ENCODE data around the gene EMILIN2.

GRCh38 chr18:449356-450016 lies 51.0 kb downstream of the COLEC12 start:
- RRBS: 34% methylated on average over 3 of the region's 9 CpGs

GRCh38 chr18:814366-815231 lies 2.6 kb upstream of the YES1 start:
- RRBS: no CpG with 5 or more reads among the region's 6 CpGs

DNA sequence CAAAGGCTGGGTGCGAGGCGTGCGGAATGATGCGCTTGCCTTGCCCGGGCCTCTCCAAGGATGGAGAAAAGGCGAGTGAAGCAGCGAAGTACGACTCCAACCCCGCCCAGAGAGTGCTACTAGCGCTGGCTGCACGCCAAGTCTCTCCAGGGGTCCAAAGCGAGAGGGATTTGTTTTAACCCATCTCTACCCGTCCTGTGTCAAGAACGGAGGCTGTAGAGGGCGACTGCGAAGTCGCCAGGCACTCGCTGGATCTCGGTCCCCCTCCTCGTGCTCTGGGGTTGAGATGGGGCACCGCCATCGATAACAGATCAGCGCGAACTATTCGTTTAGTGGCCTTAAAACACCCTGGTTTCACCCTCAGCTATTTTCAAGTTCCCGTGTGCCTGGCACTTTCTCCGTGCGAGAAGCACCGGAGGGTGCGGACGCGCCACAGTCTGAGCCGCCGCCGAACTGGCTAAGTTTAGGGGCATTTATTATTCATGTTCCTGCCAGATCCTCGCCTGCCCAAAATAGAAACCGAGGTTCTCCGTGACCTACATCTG lies 2.0 kb downstream of the ADCYAP1 start:
- RRBS: 26% methylated on average over 5 of the region's 38 CpGs

GRCh38 chr18:2589345-2589738 lies 18.0 kb downstream of the NDC80 start:
- RRBS: no CpG with 5 or more reads among the region's 1 CpG

DNA sequence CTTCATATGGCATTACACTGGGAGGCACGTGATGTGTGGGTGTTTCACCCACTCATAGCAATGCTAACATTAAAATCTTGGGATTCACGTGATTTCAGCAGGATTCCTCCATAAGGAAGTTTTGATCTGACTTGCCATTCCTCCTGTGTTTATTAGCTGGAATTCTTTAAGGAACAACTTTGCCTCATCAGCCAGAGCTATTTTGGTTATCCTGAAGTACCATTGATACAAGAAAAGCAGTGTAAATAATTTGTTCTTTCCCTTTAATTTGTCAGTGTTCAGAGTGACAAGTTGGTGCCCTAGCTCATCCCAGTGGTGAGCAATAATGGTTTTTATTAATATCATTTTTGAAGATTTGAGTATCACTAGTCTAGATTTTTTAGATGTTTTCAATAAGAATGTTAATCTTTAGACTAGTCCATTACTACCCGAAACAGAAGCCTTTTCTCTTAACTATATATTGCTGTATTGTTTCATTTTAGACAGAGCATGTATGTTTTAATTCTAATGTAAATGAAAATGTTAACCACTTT lies 9.2 kb downstream of the SMCHD1 start:
- RRBS: no CpG with 5 or more reads among the region's 3 CpGs

DNA sequence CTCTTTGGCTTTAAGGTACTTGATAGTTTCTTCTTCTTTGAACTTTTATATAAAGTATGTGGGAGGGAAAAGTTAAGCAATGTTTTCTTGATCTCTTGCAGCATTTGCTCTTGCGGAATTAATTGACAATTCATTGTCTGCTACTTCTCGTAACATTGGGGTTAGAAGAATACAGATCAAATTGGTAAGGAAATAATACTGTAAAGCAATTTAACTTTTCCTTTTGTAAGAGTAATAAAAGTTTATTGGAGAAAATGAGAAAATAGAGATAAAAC lies 17.6 kb downstream of the SMCHD1 start:
- RRBS: no CpG with 5 or more reads among the region's 2 CpGs

GRCh38 chr18:2736399-2737044 lies 81.0 kb downstream of the SMCHD1 start:
- RRBS: no CpG with 5 or more reads among the region's 4 CpGs

- RRBS: no CpG with 5 or more reads among the region's 7 CpGs
Observed at GRCh38 chr18:2843062-2843583, 3.7 kb upstream of the EMILIN2 start.

- RRBS: 1% methylated on average over 47 of the region's 82 CpGs
Observed at GRCh38 chr18:2846830-2847534, at the start of gene EMILIN2. Gene EMILIN2, plus strand, starts transcription at chr18:2847006.

DNA sequence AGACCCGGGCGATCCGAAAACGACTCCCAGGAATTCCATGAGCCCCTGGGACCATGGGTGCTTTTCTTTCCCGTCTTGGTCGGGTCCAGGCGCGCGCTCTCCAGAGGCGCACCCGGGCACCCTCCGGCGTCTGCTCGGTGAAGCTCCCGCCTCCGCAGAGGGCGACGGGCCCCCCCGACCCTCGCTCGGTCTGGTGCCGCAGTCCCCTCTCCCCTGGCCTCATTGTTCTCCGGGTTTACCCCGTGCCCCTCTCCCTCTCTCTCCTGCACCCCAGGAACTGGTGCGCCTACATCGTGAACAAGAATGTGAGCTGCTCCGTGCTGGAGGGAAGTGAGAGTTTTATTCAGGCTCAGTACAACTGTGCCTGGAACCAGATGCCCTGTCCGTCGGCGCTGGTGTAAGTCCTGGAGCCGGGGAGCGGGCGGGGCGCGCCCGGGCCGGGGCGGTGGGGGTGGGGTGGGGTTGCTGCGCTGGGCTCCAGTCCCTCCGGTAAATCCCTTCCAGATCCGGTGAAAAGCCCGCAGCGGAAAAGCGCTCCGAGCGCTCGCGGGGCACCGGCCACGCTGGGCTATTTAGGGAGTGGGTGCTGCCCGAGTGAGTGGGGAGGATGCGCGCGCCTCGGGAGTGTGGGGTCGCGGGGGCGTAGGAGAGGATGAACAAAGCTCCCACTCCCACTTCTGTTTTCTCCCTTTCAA lies 876 bp downstream of the EMILIN2 start:
- RRBS: 6% methylated on average over 30 of the region's 58 CpGs

- RRBS: no CpG with 5 or more reads among the region's 19 CpGs
Observed at GRCh38 chr18:2881416-2882313, 34.9 kb downstream of the EMILIN2 start.

GRCh38 chr18:2905782-2906306 lies 59.0 kb downstream of the EMILIN2 start:
- RRBS: 80% methylated on average over 15 of the region's 47 CpGs

GRCh38 chr18:2968075-2969210 lies 44.5 kb downstream of the LPIN2 start:
- RRBS: no CpG with 5 or more reads among the region's 8 CpGs

DNA sequence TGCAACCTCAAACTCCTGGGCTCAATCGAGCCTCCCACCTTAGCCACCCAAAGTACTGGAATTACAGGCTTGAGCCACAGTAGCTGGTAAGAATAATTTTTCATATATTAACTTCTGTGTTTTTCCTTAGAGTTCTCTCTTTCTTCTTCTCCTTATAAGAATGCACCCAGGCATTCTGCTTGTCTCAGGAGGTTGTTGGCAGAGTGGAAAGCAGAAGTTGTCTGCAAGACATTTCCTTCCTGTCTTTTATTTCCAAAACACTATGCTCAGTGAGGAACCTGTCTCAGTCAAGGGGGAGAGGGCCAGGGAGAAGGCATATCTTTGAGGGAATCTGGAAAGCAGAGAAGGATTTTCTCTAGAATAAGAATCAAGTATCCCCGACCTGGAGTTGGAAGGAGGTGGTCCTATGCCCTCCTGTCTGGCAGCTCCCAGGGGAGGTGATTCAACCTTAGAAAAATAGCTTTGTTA lies 3.6 kb upstream of the LPIN2 start:
- RRBS: no CpG with 5 or more reads among the region's 2 CpGs

DNA sequence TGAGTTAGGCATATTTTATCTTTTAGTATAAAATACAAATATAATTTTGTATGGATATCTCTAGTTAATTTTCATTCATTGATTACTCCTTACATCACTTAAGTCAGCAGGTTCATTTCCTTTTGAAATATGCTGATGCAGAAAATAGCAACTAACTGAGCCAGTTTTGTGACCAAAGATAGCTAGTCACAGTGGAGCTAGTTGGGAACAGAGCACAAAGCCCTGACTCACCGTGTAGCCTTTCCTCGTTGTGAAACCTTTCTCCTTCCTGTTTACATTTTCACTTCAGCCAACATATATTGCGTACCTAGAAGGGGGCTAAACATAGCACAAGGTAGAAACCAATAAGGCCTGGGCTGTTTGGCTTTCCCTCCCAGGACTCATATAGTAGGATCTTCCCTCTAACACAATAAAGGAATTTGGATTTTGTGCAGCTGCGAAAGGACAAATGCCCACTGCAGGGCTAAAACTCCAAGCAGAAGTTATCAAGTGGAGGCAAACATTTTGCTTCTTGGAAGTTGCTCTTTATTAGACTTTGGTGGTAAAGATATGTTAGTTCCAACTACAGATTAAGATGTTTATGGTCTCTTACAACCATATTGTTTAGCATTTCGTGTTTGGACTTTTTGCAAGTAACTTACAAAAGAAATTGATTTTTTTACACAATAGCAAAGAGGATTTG lies 24.5 kb upstream of the LPIN2 start:
- RRBS: no CpG with 5 or more reads among the region's 5 CpGs

- RRBS: no CpG with 5 or more reads among the region's 7 CpGs
Observed at GRCh38 chr18:3045498-3045930, 32.6 kb upstream of the LPIN2 start.

DNA sequence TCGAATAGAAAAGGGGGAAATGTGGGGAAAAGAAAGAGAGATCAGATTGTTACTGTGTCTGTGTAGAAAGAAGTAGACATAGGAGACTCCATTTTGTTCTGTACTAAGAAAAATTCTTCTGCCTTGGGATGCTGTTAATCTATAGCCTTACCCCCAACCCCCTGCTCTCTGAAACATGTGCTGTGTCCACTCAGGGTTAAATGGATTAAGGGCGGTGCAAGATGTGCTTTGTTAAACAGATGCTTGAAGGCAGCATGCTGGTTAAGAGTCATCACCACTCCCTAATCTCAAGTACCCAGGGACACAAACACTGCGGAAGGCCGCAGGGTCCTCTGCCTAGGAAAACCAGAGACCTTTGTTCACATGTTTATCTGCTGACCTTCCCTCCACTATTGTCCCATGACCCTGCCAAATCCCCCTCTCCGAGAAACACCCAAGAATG lies 37.0 kb upstream of the LPIN2 start:
- RRBS: no CpG with 5 or more reads among the region's 5 CpGs

- RRBS: no CpG with 5 or more reads among the region's 8 CpGs
Observed at GRCh38 chr18:3151866-3152443, 67.8 kb downstream of the MYOM1 start.

- RRBS: no CpG with 5 or more reads among the region's 3 CpGs
Observed at GRCh38 chr18:3211610-3212062, 8.1 kb downstream of the MYOM1 start.

DNA sequence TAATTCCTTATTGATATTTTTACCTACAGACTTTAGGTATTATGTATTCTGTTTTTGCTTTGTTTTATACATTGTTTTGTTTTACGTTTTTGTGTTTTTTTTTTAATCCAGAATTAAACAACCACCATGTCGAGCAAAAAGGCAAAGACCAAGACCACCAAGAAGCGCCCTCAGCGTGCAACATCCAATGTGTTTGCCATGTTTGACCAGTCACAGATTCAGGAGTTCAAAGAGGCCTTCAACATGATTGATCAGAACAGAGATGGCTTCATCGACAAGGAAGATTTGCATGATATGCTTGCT lies 10.8 kb downstream of the MYL12B start:
- RRBS: no CpG with 5 or more reads among the region's 5 CpGs